ENCODE measurements around a stretch of chr2.

- PRO-cap, 7 experiments = no peak in any of the 7 experiments
Observed at GRCh38 chr2:40282466-40283003, 169.4 kb downstream of the SLC8A1 start.

GRCh38 chr2:40452363-40452633, 408 bp upstream of the SLC8A1 start:
- PRO-cap, 7 experiments = no peak in any of the 7 experiments

DNA sequence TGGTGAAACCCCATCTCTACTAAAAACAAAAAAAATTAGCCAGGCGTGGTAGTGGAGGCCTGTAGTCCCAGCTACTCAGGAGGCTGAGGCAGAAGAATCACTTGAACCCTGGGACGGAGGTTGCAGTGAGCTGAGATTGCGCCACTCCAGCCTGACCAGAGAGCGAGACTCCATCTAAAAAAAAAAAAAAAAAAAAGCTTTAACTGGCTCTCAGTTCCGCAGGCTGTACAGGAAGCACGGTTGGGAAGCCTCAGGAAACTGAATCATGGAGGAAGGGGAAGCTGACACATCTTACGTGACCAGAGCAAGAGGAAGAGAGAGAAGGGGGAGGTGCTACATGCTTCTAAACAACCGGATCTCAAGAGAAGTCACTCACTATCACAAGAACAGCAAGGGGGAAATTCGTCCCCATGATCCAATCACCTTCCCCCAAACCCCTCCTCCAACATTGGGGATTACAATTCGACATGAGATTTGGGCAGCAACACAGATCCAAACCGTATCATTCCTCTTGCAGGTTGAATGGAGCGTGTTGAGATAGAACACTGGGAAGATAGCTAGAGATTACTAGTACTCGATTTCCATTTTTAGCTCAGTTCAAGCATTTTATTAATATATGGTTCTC, 505.7 kb upstream of the SLC8A1 start:
- PRO-cap, 7 experiments = no peak in any of the 7 experiments

- PRO-cap, 7 experiments = no peak in any of the 7 experiments
Observed at GRCh38 chr2:41079001-41079404, 627.1 kb upstream of the SLC8A1 start.

DNA sequence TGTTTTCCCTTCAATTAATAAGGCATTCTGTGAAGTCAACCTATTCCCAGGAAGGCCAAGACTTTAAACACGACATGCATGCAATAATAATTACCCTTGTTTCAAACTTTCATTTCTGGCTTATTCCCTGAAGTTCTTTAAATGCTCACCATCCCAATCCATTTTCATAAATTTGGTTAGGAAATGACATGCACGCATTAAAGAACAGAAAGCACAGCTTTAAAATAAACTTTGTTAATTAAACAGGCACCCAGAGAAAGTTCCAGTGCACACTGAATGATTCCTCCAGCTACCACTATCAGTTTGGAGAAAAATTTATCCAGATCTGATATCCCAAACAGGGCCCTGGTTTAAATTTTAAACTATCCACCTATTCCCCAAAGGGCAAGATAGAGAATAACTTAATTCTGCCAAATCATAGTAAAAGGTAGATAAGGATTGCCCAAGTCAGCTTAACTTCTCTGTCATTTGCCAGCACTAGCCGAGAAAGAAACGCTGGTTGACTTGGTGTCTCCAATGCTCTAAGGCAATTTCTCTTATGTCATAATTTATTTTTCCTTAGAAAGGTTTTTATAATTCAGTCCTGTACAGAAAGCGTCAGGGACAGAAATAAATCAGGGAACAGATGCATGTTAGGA, 322.0 kb upstream of the PKDCC start:
- PRO-cap, 7 experiments = no peak in any of the 7 experiments

DNA sequence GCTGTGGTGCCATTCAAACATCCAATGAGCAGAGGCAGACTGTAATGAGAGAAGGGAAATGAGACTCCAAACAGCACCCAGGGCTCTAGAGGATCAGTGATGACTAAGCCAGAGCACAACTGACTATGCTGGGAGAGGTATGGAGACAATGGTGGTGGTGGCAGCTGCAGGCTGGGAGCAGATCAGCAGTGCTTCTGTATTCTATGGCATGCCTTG, 311.5 kb upstream of the PKDCC start:
- PRO-cap, 7 experiments = no peak in any of the 7 experiments

DNA sequence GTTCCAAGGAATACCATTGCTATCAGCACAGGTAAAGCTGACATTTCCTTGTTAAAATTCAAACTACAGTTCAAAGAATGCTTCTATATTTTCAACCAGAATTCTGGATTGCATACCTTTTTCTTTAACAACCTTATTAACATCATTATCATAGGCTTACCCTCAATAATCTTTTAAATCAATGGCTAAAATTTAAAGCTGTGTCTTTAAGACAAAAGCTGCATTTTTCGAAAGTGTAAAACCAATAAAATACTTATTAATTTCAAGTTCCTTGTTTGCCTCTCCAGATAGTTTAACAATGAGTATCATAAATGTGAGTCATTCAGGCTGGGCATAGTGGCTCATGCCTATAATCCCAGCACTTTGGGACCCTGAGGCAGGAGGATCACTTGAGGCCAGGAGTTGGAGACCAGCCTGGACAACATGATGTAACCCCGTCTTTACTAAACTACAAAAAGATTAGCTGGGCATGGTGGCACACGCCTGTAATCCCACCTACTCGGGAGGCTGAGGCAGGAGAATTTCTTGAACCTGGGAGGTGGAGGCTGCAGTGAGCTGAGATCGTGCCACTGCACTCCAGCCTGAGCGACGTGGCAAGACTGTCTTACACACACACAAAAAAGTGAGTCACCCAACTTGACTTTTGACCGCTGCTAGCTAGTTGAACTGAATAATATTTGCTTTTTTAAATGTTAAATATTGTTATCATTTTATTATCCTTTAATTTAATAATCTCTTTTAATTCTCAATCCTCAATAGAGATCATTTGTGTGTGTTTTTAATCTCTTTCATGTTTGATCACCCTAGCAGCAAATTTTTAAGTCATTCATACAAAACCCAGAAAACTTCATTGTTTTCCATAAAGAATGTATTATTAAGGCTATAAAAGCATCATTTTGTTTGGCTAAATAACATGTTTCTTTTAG, 187.7 kb upstream of the PKDCC start:
- PRO-cap, 7 experiments = no peak in any of the 7 experiments

DNA sequence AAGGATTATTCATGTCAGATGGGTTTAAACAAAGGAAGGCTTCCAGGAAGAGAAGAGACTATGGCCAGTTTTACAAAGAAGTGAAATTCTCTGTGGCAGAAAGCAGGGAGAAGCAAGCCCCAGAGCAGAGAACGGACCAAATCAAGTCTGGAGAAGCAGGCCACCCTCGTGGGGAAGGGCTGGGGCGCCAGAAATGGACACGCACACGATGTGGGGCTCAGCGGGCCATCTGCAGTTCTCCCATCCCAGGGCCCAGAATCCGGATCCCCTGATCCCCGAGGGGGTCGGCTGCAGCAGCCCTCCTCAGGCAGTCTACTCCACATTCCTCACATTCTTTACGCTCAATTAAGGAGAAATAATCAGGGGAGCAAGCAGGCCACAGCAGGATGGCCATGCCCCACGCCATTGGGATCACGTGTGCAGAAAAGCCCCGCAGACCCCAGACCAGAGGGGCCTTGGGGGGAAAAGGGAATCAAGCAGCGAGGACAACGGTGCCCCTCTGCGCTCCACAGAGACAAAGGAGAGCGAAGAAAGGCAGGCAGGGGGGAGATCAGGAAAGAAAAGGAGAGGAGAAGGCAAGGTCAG, 17.7 kb upstream of the PKDCC start:
- PRO-cap, 7 experiments = no peak in any of the 7 experiments

GRCh38 chr2:42116943-42117370, 52.2 kb upstream of the EML4 start:
- PRO-cap, 7 experiments = no peak in any of the 7 experiments

- PRO-cap, 7 experiments = no peak in any of the 7 experiments
Observed at GRCh38 chr2:42247004-42247746, 78.0 kb downstream of the EML4 start.

DNA sequence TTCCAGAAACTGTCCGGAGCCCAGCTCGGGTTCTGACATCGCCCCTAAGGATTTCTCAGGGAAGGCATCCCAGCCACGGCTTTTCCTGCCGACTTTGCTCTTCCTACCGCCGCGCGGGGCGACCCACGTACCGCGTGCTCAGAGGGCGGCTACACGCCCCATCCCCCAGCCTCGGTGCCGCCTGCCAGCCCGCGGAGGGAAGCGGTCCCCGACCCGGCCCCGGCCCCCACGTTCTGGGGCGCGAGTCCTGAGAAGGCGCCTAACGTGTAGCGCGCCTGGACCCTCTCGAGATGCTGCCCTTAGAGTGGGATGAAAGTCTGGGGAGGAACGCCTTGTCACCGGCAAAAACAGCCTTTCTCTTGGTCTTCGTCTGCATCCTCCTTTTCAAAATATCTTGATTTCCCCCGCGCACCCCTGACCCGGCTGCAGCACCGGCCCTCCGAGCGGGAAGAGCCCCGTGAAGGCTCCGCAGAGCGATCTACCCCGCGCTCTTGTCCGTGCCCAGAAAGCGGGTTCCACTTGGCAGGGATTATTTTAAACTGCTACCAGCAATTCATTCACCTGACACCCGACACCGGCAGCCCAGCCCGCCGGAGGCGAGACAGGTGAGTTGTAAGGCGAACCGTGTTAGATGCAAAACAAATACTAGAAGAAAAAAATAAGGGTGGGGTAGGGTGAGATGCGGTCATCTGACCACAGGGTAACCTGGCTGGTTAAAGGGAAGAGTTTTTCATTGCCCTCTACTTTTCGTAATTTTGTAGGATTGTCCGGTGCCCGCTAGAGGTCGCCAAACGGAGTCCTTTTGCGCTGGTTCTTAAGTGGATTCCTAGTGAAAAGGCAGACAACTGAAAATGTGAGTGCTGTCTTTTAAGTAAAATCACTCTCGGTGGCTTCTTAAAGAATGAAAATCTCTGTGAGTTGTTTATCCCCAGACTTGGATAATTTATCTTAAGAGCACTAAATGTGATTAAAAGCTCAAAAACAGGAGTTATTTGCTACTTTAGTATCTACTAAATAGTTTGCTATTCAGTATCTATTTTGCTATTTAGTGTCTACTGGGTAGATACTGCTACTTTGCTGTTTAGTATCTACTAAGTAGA, 970 bp upstream of the KCNG3 start:
- PRO-cap, 7 experiments = no peak in any of the 7 experiments

GRCh38 chr2:42652177-42652696, 83.8 kb downstream of the MTA3 start:
- PRO-cap, 7 experiments = no peak in any of the 7 experiments

DNA sequence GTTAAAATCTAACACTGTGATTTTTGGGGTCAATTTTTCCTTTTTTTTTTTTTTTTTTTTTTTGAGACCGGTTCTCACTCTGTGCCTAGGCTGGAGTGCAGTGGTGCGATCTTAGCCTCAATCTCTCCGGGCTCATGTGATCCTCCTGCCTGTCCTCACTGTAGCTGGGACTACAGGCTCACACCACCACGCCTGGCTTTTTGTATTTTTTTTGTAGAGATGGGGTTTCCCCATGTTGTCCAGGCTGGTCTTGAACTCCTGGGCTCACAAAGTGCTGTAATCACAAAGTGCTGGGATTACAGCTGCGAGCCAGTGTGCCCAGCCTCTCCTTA, 2.9 kb upstream of the HAAO start:
- PRO-cap, 7 experiments = no peak in any of the 7 experiments

DNA sequence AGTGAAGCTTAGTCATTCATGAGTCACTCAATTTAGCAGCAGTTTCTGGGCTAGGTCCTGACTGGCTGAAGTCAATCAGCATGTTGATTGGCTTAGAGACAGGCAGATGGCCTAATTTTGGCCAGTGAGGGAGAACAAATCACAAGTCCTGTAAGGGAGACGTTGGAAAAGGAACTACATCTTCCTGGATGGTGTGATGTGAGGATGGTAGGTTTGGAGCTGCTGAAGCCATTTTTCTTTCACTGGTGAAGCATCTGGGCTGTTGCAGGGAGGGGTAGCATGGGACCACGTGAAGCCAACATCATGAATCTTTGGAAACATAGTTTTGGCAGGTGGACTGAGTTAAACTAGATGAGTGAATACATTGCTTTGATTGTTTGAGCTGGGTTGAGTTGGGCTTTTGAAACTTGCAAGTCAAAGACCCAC, 104.6 kb upstream of the HAAO start:
- PRO-cap, 7 experiments = no peak in any of the 7 experiments

- PRO-cap, 7 experiments = no peak in any of the 7 experiments
Observed at GRCh38 chr2:42927028-42927482, 134.7 kb upstream of the HAAO start.

GRCh38 chr2:42931453-42931860, 139.1 kb upstream of the HAAO start:
- PRO-cap, 7 experiments = no peak in any of the 7 experiments

- PRO-cap, 7 experiments = no peak in any of the 7 experiments
Observed at GRCh38 chr2:42964650-42965207, 172.3 kb upstream of the HAAO start.

DNA sequence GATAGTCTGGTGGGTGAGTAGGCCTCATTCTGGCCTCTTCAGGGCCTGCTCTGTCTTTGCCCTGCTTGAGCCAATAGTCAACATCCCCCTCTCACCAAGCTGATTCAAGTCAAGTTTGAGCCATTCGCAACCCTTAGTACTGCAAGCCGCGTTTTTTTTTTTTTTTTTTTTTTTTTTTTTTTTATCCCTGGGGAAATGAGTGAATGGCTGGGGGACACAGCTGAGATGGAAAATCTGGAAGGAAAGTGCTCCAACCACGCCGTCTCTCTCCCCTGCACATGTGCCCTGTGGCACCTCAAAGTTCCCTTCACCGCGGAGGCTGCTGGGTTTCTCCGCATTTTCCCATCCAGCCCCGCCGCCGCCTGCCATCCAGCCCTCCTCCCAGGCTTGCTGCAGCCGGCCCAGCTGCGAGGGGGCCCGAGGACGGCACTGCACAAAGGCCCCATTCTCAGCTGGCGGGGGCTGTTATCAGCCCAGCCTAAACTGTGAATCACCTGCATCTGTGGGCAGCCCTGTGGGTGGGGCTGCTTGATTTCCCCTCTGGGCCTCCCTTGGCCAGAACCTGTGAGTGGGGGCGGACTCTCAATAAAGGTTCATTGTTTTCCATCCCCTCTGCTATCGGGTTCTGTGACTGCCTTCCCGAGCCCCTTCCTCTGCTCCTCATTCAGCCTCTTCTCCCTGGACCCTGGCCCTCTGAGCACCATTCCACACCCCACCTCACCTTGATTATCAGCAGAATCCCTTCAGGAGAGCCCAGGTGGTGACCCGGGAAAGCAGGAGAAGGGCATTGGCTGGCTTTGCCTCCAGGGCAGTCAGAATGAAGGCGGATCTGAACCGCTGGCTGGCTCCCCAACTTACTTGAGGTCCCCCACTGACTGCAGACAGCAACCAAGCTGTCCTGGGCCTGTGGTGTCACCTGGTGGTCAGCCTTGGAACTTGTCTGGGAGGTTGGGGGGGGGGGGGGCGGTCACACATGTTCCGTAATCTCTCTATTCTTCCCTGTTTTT, 204.6 kb downstream of the ZFP36L2 start:
- PRO-cap, 7 experiments = no peak in any of the 7 experiments

DNA sequence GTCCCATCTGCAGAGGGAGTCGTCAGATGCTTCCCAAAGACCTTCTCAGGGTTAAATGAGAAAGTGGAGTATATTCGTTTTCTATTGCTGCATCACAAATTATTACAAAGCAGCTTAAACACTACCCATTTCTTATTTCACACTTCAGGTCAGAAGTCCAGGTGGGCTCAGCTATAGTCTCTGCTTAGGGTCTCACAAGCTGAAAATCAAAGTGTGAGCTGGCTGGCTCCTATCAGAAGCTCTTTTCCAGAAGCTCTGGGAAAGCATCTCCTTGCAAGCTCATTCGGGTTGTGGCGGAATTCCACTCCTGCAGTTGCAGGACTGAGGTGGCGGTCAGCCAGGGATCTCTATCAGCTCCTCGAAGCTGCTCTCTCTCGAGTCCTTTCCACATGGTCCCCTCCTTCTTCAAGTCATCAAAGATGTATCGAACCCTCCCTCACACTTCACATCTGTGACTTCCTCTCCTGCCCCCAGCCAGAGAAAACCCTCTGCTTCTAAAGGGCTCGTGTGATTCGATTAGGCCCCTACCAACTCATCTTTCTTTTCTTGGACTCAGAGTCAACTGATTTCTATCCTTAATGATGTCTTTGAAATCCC, 141.8 kb downstream of the ZFP36L2 start:
- PRO-cap, 7 experiments = no peak in any of the 7 experiments

DNA sequence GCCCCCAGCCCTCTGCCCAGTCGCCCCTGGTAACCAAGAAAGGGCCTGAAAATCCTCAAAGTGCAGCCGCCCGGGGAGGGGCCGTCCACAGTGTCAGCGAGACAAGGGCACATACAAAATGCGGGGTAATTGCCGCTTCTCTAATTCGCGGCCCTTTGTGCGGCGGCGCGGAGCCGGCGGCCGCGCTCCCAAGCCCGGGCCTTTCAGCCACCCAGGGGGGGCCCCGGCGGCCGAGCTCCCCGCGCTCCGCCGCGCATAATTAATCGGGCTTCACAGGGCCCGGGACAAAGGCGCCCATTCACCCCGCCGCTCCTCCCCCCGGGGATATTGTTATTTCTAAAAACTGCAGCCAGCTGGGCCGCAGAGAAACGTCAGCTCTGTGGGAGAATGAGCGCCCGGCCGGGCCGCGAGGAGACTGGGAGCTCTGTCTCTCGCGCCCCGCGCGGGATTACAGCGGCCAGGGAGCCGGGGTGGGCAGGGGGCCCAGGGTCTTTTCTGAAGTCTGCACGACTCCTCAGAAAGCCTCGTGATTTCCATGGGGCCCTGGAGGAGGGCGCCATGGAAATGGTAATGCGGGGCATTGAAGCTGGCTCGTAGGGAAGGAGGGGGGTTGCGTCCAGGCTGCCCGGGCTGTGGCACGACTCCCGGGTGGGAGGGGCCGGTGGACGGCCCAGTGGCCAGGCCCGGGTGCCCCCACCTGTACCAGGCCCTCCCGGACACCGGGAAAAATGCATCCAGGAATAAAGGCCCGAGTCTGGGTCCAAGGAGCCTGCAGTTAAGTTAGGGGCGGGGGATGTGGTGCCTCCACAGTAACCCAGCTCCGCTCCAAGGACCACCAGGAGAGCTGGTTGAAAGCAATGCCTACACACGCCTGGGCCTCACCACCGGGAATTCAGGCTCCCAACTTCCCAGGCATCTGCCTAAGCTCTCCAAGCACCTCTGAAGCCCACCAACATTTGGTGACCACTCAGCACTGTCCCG, 125.4 kb downstream of the ZFP36L2 start:
- PRO-cap, 7 experiments = no peak in any of the 7 experiments

Data from T-cell (primary cell).